Measurements from ENCODE around the genes MOAP1 and UBR7.

DNA sequence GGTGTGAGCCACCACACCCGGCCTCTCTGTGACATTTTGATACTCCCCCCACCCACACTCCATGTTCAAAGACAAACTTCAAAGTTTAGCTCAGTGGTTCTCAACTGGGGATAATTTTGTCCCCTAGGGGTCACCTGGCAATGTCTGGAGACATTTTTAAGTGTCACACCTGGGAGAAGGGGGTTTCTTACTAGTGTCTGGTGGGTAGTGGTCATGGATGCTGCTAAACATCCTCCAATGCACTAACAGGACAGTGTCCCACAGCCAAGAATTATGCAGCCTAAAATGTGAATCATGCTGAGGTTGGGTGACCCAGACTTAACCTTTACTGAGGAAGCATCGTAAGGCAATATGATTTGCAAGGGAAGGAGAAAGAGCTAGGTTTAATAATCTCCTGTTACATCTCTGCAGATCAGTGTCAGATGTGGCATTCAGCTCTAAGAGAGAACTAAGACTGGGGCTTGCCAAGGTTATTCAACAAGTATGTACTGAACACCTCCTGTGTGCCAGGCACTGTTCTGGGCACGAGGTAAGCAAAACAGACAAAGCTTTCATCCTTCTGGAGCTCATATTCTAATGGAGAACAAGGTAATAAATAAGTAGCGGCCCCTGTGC is 13.7 kb upstream of the GOLGA5 start:
- PRO-cap, 3 experiments: no peak in any of the 3 experiments
- RAMPAGE, long total RNA, 4 experiments: no peak in any of the 4 experiments
- RRBS: no CpG with 5 or more reads among the region's 4 CpGs

DNA sequence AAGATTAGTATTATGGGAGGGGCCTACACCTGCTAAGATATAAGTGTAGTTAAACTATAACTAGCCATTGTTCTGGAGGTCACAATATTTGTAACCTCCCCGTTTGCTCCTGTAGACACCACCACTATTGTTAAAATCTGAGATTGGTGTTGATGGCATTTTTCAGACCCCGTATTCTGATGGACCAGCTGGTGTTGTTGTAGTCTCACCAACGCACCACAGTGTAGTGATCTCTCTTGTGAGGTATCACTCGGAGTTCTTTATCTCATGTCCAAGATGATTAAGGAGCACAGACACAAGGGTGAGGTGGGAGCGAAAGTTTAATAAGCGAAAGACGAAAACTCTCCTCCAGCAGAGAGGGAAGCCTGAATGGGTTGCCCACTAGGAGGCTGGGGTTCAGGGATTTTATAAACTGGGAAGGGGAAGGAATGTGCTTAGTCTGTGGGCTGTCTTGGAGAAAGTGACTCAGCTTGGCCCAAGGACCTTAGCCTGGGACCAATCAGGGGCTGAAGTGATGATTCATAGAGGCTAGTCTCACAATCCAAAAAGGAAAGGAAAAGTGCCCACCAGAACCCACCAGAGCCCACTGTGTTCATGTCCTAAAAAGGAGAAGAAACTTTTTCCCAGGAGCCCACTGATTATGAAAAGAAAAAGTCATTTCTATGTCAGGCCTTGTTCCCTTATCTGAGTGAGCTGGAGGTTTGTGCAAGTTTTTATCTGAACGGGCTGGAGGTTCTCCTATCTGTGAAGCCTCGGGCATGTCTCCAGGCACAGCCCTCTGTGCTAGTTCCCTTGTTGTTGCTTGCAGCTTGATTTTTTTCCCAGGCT is 8.5 kb upstream of the GOLGA5 start:
- PRO-cap, 3 experiments: peak in 1 of 3 experiments; most common plus-strand start position 539 of the sequence (in 1); most common minus-strand start position 409 of the sequence (in 1)
- RAMPAGE, long total RNA, 4 experiments: no peak in any of the 4 experiments
- RRBS: no CpG with 5 or more reads among the region's 9 CpGs

DNA sequence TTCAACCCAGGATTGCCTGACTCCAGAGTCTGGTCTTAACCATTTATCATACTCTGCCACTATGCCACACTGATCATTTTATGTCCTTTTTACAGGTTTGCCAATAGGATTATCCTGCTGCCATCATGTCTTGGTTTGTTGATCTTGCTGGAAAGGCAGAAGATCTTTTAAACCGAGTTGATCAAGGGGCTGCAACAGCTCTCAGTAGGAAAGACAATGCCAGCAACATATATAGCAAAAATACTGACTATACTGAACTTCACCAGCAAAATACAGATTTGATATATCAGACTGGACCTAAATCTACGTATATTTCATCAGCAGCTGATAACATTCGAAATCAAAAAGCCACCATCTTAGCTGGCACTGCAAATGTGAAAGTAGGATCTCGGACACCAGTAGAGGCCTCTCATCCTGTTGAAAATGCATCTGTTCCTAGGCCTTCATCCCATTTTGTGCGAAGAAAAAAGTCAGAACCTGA is 3.2 kb downstream of the GOLGA5 start:
- PRO-cap, 3 experiments: no peak in any of the 3 experiments
- RAMPAGE, long total RNA, 4 experiments: no peak in any of the 4 experiments
- RRBS: no CpG with 5 or more reads among the region's 5 CpGs

DNA sequence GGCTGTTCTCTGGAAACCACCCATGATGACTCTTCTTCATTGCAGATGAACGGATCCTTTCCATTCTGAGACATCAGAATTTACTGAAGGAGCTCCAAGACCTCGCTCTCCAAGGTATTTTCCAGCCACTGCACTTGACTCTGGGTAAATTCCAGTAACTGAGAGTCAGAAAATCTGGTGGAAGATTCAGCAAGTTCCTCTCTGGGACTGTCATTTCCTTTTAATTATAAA is 4.5 kb downstream of the CHGA start:
- PRO-cap, 3 experiments: no peak in any of the 3 experiments
- RAMPAGE, long total RNA, 4 experiments: start-site peak on the plus strand in 1 of 4 experiments, centred at position 68 of the sequence, 98 reads per replicate
- RRBS: no CpG with 5 or more reads among the region's 2 CpGs

GRCh38 chr14:92932330-92933081 is 9.6 kb downstream of the CHGA start:
- PRO-cap, 3 experiments: no peak in any of the 3 experiments
- RAMPAGE, long total RNA, 4 experiments: start-site peak on the plus strand in 2 of 4 experiments, at chr14:92932487-92932843 at its widest, 255 to 1,044 reads per replicate
- RRBS: 72% methylated on average over 8 of the region's 29 CpGs

DNA sequence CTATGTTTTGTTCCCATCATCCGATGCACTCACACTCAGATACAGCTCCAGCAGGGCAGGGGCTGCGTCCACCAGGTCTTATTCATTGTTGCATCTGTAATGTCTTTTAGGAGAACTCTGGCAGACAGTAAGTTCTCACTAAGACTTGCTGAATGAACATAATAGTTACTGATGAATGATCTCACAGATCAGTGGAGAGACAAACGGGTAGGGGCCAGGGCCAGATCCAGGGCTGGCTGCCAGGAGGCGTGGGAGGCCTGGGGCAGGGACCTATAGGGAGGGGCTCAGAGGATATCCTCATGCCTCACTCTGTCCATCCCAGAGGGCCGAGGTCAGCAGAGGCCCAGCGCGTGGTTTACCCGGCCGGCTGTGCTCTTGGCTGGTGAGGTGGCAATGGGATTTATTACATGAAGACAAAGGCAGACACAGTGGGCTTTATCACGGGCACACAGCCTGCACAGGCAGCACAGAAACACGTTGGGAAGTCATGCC is 85.4 kb downstream of the CHGA start:
- PRO-cap, 3 experiments: peak in 1 of 3 experiments; most common plus-strand start position 321 of the sequence (in 1); most common minus-strand start position 98 of the sequence (in 1)
- RAMPAGE, long total RNA, 4 experiments: no peak in any of the 4 experiments
- RRBS: no CpG with 5 or more reads among the region's 11 CpGs

GRCh38 chr14:93082056-93082738 is 33.5 kb downstream of the ITPK1 start:
- PRO-cap, 3 experiments: no peak in any of the 3 experiments
- RAMPAGE, long total RNA, 4 experiments: no peak in any of the 4 experiments
- RRBS: no CpG with 5 or more reads among the region's 13 CpGs

DNA sequence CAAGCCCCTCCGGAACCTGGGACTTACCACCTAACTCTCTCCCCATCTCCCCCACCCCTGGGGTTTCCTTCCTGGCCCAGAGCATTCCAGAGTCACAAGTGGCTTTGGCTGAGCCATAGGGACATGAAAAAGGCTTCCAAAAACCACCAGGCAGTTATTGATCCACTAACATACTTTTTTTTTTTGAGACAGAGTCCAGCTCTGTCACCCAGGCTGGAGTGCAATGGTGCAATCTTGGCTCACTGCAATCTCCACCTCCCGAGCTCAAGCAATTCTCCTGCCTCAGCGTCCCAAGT is 9.0 kb downstream of the ITPK1 start:
- PRO-cap, 3 experiments: no peak in any of the 3 experiments
- RAMPAGE, long total RNA, 4 experiments: no peak in any of the 4 experiments
- RRBS: 43% methylated on average over 1 of the region's 3 CpGs

DNA sequence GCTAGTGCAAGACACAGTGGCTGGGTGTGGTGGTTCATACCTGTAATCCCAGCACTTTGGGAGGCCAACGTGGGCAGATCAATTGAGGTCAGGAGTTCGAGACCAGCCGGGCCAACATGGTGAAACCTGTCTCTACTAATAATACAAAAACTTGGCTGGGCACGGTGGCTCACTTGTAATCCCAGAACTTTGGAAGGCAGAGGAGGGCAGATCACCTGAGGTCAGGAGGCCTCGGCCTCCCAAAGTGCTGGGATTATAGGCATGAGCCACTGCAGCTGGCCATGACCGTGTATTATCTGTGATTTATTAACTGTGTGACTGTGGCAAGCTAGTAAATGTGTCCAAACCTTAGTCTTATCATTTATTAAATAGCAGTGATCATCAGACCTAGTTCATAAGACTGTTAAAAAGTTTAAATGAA is 7.1 kb upstream of the ITPK1 start:
- PRO-cap, 3 experiments: no peak in any of the 3 experiments
- RAMPAGE, long total RNA, 4 experiments: no peak in any of the 4 experiments
- RRBS: no CpG with 5 or more reads among the region's 6 CpGs

DNA sequence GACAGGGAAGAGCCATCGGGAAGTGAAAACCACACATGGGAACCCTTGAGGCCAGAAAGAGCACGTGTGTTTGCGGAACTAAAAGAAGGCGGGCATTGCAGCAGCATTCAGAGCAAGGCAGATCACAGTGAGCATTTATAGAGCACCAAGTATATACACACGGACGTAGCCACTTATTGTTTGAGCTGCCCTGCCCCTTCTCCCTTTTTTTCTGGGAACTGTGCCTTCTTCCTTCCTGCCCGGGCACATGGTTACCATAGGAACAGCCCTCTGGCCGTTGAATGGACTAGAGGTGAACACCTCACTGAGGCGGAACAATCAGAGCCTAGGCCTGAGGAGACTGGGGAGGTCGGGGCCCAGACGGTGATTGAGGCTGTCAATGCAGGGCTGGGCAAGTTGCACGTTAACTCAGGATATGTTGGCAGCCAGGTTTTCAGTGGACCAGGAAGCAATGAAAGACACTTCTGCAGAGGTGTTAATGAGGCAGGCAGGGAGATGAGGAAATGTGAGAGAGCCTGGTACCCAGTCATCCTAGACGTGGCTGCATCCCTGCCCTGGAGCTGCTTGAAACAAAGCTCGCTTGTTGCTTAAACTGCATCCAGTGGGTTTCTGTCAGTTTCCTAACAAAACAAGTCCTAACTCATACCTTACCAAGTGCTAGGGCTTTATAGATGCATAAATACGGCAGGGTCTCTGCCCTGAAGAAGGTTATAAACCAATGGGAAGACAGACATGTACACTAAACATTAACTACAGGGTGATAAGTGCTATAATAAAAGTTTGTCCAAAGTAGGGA is 34.2 kb downstream of the MOAP1 start:
- PRO-cap, 3 experiments: no peak in any of the 3 experiments
- RAMPAGE, long total RNA, 4 experiments: no peak in any of the 4 experiments
- RRBS: no CpG with 5 or more reads among the region's 15 CpGs

DNA sequence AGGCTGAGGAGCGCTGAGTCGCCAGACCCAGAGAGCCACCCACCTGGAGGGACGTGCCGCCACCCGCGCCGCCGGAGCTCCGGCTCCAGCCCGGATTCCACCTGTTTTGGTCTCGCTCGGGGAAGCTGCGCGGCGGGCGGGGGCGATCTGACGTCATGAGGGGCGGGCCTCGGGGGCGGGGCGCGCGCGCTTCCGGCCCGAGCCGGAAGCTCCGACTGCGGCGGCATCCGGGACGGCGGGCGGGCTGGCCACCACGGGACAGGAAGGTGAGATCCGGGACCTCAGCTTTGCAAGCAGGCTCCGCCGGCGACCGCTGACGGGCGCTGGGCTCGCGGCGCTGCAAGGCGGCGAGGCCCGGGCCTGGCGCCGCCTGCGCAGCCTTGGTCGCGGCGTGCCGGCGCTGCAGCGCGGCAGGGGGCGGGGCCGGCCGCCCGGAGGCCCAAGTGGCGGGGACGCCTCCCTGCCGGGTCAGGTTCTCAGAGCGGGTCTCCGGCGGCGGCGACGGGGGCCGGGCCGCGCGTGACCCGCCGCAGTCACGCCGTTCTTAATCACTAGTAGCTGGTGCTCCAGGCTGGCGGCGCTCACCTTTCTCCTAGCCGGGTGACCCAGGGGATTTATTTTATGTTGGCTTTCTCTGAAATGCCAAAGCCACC is at the start of gene MOAP1:
Gene MOAP1, minus strand, starts transcription at position 131 of the 653 bp plus-strand sequence.
- PRO-cap, 3 experiments: peak in 3 of 3 experiments; most common plus-strand start position 471 of the sequence (in 2); most common minus-strand start position 108 of the sequence (in 3)
- RAMPAGE, long total RNA, 4 experiments: start-site peak on the plus strand in 4 of 4 experiments, centred at positions 206 to 551 of the sequence, 11 to 149 reads per replicate; start-site peak on the minus strand in 4 of 4 experiments, centred at positions 108 to 112 of the sequence, 137 to 810 reads per replicate
- RRBS: 1% methylated on average over 46 of the region's 83 CpGs

- PRO-cap, 3 experiments: peak in 3 of 3 experiments; most common plus-strand start chr14:93207281 (in 3); most common minus-strand start chr14:93207746 (in 1)
- RAMPAGE, long total RNA, 4 experiments: start-site peak on the plus strand in 4 of 4 experiments, at chr14:93207246-93207281 at its widest, 72 to 311 reads per replicate
- RRBS: 2% methylated on average over 16 of the region's 51 CpGs
These were observed at the start of gene UBR7 for GRCh38 chr14:93207166-93207884. UBR7 (plus strand) TSS chr14:93207256.

DNA sequence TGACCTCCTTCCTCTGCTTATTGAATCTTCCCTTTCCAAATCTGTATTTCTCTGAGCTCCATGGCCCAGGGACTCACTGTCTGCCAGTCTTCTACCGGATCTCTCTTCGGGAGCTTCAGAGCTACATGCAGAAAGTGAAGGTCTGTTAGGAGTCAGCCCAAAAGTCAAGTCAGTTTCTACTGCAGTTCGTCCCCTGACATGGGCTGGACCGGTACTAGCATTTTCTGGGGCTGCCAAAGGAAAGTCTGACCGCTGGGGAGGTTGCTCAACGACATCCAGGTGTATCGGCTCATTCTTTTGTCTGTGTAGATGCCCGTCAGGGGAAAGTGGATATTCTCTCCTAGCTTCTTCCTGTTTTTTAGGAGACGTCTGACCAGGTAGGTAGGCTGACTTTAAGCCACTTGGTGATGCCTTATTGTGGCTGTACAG is 35.3 kb downstream of the UBR7 start:
- PRO-cap, 3 experiments: no peak in any of the 3 experiments
- RAMPAGE, long total RNA, 4 experiments: no peak in any of the 4 experiments
- RRBS: 98% methylated on average over 4 of the region's 9 CpGs

DNA sequence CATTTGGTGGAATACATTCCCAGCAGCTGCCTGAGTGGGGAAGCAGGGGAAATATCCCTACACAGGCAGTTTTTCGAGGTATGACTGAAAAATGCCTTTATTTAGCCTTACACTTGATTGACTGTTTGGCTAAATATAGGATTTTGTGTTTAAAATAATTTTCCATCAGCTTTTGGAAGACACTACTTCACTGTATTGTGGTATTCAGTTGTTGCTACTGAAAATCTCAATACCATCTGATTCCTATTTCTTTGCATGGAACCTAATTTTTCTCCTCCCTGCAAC is 45.0 kb downstream of the BTBD7 start:
- PRO-cap, 3 experiments: no peak in any of the 3 experiments
- RAMPAGE, long total RNA, 4 experiments: no peak in any of the 4 experiments
- RRBS: no CpG with 5 or more reads among the region's 1 CpG

DNA sequence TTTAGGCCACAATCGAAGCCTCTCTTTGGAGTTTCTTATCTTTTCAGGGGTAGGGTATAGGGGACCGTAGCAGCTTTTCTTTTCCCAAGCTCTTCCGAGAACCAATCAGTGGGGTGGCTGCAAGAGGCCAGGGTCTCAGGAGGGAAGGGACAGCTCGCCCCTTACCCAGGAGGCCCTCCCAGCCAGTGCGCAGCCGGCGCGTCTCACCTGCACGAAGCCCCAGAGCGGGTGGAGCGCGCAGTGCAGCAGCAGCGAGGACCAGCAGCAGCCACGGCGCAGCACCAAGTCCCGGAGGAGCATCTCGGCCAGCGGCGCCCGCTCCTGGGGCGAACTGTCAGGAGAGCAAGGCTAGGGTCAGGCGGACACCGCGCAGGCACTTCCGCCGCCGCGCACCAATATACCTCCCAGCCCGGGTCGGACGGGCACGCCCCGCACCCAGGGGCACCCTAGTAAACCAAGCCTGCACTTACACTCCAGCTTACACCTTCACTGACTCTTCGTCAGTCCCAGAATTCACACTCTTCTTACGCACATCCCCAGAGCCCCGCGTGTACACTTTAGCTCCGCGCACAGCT is 779 bp downstream of the PRIMA1 start:
- PRO-cap, 3 experiments: no peak in any of the 3 experiments
- RAMPAGE, long total RNA, 4 experiments: no peak in any of the 4 experiments
- RRBS: 23% methylated on average over 8 of the region's 39 CpGs

DNA sequence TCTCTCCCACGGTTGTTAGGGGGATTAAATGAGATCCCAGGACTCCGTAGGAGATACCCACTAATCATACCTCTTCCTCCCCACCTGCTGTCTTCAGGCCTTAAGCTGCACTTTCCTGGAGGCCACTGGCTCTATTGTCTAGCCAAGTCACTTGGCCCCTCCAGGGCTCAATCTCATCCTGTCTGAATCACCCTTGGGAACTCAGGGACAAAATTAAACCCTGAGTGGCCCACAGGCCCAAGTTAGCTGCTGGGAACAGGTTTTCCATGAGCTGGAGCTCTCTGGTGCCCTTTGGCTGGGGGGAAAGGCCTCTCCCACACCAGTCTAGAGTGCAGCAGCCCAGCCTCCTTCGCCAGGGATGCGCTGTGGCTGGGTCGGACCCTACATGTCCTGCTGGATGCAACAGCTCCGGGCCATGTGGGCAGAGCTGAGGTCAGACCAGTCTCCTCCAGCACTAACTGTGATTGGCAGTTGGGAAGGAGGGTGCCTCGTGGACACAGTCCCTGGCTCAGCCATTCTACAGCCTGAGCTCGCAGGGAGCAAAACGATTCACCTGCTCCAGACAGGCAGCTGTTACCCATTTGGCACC is 6.1 kb upstream of the ASB2 start:
- PRO-cap, 3 experiments: no peak in any of the 3 experiments
- RAMPAGE, long total RNA, 4 experiments: no peak in any of the 4 experiments
- RRBS: no CpG with 5 or more reads among the region's 9 CpGs

- PRO-cap, 3 experiments: peak in 2 of 3 experiments; most common plus-strand start chr14:93995280 (in 1); most common minus-strand start chr14:93995027 (in 1)
- RAMPAGE, long total RNA, 4 experiments: no peak in any of the 4 experiments
- RRBS: no CpG with 5 or more reads among the region's 17 CpGs
These were observed 2.0 kb upstream of the CCDC197 start for GRCh38 chr14:93994783-93995793.

DNA sequence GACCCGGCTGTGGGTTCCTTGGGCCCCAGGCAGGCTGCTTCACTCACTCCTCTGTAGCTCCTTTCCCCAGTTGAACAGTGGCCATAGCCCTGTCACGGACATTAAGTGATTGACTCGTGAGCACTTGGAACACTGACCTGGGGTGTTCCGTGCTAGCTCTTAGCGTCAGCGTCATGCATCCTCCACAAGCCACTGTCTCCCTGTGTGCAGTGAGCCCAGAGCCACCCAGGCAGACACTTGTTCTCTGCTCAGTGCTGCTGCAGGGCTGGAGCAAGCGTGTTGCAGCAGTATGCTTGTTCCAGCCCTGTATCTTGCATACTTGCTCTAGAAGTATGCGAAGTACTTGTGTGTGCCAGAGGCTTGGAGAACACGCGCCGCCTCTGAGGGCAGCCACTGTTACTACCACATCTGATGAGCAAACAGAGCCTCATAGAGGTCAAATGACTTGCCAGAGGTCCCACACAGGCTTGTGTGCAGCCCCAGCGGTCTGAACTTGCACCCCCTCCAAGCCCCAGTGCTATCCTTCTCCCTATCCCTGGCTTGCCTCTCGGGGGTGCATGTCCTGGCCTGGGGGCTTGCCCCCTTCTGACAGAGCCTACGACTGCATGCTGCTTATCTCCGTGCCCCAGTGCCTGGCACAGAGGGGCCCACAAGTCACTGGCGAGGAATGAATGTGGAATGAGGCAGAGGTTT is 15.8 kb downstream of the OTUB2 start:
- PRO-cap, 3 experiments: no peak in any of the 3 experiments
- RAMPAGE, long total RNA, 4 experiments: no peak in any of the 4 experiments
- RRBS: no CpG with 5 or more reads among the region's 16 CpGs

DNA sequence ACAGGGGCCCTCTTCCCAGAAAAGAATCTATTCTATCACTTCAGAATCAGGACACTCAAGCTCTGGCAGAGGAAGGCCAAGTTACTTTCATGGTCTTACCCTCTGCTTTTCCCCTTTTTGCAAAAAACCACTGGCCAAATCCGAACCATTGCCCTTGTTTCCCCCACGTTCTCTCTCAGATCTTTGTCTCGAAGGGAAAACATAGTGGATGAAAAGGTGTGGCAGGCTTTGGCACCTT is 21.7 kb downstream of the OTUB2 start:
- PRO-cap, 3 experiments: no peak in any of the 3 experiments
- RAMPAGE, long total RNA, 4 experiments: no peak in any of the 4 experiments
- RRBS: no CpG with 5 or more reads among the region's 3 CpGs

DNA sequence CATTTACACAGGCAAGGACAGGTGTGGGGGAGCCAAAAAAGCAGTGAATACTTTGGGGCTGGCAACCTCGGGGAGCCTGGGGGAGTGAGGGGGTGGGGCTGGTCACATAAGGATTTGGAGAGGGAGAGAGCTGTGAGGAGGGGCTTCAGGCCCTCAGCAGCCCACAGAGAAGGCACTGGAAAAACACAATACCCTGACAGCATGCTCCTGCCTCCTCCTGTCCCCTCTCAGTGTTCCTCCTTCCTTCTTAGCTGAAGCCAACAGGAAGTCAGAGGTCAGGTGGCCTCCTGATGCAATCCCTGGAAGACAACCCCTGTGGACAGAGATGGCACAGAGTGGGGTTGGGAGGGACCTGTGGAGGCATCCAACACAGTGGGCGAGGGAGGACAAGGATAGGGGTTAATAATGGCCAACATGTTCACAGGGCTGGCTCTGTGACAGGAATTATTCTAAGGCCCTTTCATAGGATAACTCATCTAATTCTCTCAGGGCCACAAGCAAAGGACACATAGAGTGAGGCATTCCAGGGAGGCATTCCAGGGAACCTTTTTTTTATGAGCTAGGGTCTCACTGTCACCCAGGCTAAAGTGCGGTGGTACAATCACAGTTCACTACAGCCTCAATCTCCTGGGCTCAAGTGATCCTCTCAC is 15.4 kb upstream of the IFI27L2 start:
- PRO-cap, 3 experiments: no peak in any of the 3 experiments
- RAMPAGE, long total RNA, 4 experiments: no peak in any of the 4 experiments
- RRBS: no CpG with 5 or more reads among the region's 3 CpGs